Brain (tissue), 1 donor: ENCODE measurements around the gene MESP1.

DNA sequence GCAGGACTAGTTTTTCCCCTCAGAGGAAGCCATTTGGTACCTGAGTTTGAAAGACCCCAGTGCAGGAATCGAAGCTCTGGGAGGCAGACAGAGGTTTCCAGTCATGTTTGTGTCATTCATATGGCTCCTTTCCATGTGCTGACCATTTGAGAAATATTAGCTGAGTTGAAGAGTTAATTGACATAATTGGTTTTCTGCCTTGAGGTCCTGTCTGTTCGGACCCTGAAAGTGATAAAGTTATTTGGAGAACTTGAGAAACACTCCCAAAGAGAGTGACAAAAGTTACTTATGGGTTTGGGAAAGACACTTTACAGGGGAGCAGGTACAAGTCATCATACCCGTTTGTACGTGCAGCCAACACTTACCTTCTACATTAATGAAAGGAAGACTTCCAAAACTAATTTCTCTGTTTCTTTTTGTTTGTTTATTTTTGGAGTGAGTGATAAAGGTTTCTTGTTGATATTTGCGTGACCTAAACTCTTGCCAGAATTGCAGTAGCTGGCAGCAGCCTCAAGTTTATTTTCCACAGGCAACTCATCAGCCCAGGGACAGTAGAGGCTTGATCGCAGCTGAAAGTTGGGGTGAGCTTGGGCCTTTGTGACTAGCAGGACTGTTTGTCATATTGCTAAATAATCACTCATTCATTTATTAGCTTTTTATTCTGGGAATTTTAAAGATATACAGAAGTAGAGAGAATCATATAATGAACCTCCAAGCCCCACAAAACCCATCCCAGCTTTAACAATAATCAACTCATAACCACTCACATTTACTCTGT, 8.4 kb downstream of the ABHD2 start:
- RRBS, result no CpG with 5 or more reads among the region's 6 CpGs

DNA sequence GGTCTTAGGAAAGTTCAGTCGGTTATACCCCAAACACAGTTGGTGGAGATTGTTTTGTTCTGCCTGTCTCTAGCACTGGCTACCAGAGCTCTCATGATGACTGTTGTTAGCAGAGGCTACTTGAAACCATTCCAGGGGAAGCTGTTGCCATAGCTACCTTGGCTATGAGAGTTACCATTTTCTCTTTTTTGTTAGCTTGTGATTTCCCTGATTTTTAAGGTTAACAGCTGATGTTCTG, 26.7 kb downstream of the ABHD2 start:
- RRBS, result no CpG with 5 or more reads among the region's 1 CpG

DNA sequence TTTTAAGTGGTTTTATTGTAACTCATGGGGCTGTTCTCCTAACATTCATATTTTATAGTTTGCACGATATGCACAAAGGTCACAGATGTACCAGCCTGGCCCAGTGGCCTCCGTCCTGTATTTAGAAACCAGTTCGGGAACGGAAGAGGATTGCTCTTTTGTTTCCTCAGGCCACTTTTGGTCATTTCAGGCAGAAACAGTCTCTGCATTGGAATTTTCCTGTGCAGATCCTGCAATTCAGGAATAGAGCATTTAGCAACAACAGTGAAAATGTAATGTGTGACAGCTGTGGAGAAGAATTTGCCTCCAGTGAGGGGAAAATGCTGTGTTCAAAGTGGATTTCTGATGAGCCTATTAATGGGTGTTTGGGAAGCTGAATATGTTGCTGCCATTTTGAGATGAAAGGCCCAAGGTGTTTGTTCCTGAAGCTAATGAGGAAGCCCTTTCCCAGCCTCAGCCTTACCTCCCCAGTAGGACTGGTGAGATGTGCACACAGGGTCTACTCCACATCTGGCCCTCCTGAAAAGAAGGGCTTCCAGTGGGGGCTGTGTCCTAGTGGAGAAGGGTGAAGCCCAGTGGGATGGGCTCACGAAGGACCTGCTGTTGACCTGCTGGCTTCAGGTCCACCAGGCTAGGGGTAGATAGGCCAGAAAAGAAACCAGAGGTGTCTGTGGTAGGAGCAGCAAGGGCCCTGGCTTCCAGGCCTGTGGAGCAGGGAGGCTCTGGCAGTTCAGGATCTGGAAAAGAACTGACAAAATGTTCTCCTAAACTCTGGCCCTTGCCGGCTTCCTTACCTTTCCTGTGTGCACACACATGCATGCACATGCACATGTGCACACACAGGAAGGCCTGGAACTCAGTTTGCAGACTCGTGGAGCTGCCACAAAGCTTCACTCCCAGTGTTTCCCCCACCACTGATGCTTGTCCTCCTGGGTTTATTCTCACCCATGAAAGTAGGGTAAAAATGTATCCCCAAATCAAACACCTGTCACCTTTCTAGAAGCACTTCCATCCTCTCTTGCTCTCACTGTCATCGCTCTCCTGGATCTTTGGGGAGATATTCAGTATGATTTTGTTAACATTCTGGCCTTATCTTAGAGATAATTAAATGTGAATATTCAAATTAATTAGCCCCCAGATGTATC, 49.5 kb downstream of the ABHD2 start:
- RRBS, result no CpG with 5 or more reads among the region's 8 CpGs

DNA sequence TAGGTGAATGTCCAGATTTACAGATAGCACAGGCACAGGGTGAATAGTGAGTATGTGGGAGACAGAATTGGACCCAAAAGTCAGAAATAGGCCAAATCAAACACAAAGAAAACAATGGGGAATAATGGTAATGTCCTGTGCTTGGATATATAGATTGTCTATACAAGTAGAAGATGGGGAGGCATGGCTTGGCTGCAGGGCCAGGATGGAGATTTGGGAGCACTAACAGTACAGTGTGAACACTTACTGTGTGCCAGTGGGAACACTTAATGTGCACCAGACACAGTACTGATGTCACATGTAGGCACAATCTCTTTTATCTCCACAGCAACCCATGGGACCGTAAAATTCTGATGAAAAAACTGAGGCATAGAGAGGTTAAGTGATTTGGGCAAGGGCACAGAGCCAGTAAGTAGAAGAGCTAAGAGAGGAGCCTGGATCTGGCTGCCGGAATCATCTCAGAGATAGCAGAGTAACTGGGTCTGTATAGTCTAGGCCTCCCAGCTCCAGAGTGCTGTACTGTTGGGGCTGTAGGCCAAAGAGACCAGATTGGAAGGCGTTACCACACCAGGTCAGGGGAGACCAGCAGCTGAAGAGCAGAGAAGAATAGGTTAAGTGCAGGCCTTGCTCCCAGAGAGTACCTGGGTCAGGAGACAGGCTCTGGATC, 63.4 kb downstream of the RLBP1 start:
- RRBS, result no CpG with 5 or more reads among the region's 3 CpGs

- RRBS, result no CpG with 5 or more reads among the region's 13 CpGs
These were observed 44.4 kb downstream of the RLBP1 start for GRCh38 chr15:89177037-89177384.

- RRBS, result 3% methylated on average over 17 of the region's 54 CpGs
These were observed 32.7 kb upstream of the POLG start for GRCh38 chr15:89367231-89367856.

DNA sequence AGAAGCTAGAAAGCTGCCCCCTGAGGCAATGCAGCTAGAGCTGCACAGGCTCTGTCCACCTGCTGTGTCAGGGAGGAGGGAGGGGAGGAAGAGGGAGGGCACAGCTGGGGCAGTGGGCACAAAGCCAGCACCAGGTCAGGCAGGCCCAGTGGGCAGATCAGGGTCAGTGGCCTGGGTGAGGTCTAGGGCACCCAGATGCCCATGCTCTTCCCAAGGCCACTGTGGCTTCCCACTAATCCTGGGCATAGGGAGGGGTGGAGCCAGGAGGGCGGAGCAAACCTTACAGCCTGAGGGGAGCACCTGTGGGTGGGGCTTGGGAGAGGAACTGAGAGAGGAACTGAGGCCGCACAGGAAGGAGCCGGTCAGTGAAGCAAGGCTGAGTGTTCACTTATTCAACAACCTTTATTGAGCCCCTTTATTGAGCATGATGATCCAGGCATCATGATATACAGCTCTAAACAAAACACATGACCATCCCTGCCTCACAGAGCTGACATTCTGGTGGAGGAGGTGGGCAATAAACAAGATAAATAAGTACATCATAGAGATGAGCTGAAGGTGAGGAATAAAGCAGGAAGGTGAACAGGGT, 55.0 kb downstream of the RHCG start:
- RRBS, result no CpG with 5 or more reads among the region's 3 CpGs

GRCh38 chr15:89468887-89469758, 27.3 kb downstream of the RHCG start:
- RRBS, result no CpG with 5 or more reads among the region's 12 CpGs

DNA sequence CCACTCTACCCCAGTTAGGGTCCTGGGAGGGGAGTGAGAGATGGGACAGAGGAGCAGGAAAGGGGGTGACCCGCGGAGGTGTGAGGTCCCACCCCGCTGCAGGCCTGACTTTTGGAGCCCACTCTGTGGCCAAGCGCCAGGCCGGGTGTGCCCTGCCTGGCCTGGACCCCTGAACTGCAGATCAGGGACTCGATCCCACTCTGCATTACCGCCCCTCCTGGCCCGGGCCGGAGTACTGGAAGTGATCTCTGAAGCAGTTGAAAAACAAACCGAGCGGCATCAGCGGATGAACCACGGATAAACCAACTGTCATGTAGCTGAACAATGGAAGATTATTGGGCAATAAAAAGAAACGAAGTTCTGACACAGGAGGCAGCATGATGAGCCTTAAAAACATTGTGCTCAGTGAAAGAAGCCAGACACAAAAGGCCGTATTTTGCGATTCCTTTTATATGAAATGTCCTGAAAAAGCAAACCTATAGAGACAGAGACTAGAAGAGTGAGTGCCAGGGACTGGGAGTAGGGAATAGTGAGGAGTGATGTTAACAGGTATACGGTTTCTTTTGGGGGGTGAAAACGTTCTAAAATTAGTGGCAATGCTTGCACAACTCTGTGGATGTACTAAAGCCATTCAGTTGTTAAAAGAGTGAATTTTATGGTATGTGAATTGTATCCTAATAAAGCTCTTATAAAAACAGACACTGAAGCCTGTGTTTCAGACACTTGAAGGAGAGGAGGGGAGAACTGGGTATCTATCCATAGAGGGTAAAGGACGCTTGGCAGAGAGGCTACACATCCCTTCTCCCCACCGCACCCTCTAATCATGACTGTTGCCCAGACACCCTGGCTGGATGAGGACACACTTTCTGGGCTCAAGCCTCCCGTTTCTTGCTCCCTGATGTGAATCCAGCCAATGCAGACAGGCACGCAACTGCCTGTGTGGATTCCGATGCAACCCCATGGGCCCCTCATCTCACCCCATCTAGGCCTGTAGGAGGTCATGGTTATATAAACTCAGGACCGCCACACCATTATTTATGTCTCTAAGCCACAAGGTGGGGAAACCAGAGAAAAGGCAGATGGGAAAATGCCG, 2.5 kb downstream of the MESP1 start:
- RRBS, result 66% methylated on average over 4 of the region's 25 CpGs

- RRBS, result no CpG with 5 or more reads among the region's 98 CpGs
These were observed at the start of gene MESP1 for GRCh38 chr15:89750697-89751707. TSS of gene MESP1 (minus strand) at chr15:89751249.

GRCh38 chr15:89799399-89800525, 14.9 kb downstream of the ANPEP start:
- RRBS, result no CpG with 5 or more reads among the region's 14 CpGs

DNA sequence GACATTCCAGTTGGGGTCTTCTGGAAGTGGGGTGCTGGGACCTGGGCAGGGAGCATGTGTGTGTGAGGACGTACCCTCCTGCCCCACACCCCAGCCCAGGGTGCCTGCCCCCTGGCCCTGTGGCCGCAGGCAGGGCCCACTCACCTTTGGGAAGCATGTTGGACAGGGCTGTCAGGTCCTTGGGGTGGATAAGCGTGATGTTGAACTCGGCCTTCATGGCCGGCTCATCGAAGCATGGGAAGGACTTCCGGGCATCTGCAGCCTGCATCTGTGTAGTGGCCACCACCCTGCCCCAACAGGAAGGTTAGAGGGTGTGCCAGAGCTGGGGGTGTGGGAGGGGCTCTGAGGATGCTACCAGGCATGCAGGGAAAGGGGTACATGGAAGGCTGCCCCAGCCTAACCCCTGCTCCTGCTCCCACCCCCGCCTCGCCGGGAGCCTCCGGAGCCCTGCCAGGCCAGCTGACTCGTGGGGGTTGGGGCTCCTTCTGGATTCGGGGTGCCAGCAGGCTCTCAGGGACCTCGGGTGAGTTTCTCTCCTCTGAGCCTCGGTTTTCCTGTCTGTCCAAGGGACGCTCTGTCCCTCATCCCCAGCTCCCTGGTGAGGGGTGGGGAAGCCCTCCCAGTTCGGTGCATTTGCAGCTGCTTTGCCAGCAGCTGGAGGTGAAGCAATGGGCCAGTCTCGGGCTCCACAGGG, 9.3 kb downstream of the ANPEP start:
- RRBS, result no CpG with 5 or more reads among the region's 18 CpGs

- RRBS, result no CpG with 5 or more reads among the region's 14 CpGs
These were observed 7.3 kb upstream of the ANPEP start for GRCh38 chr15:89821922-89822448.

GRCh38 chr15:89829602-89830001, 14.9 kb upstream of the ANPEP start:
- RRBS, result no CpG with 5 or more reads among the region's 6 CpGs

- RRBS, result no CpG with 5 or more reads among the region's 39 CpGs
These were observed 545 bp downstream of the ZNF710 start for GRCh38 chr15:90001689-90002048.

DNA sequence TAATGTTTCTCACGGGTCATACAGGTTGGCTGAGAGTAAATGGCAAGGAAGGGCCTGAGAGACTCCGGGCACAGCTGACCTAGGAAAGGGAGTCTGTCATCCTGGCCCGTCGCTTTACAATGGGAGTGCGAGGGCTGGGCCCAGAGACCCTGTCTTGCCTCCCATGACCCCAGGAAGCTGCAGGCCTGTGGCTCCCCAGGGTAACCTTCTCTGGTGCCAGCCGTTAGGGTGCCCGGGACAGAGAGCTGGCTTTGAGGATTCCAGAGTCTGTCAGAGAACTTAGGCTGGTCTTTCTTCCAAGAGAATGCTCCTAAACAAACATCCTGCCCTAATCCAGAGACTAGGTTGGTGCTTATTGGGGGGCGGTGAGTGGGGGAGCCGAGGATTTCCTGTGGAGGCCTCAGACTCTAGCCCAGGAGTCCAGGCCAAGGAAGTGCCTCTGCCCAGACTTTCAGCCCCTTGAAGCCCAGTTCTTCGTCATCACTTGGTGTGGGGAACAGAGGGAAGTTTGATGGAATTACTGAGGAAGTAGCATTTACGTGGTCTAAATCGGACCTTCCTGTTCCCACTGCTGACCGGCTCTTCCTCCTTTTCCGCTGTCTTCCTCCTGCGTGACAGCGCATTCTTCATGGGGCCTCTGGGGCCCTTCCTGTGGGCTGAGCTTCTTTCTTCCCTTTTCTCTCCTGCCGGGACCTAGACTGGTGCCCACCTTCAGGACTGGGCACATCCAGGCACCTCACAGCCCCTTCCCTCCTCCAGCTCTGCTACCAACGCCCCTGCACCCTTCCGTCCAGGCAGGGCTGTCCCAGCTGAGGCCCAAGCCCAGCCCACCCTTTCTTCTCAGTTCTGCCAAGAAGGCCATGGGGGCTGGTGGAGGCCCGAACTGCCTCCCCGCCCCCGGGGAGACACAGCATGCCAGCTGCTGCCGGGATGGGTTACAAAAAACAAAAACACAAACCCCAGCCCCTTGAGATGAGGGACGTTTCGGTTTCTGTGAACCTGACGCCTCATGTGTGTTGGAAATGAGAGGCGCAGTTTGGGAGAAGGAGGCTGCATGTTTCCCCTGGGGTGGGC, 18.8 kb downstream of the ZNF710 start:
- RRBS, result 17% methylated on average over 1 of the region's 27 CpGs

DNA sequence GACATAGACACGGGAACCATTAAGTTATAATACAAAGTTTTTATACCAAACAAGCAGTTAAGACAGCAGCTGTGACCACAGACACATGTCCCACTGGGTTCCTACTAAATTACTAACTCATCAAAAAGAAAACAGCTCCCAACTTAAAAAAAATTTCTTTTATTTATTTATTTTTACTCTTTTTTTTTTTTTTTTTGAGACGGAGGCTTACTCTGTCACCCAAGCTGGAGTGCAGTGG, 30.8 kb downstream of the IDH2 start:
- RRBS, result no CpG with 5 or more reads among the region's 2 CpGs

- RRBS, result no CpG with 5 or more reads among the region's 9 CpGs
These were observed 14.3 kb downstream of the IDH2 start for GRCh38 chr15:90087922-90088422.

DNA sequence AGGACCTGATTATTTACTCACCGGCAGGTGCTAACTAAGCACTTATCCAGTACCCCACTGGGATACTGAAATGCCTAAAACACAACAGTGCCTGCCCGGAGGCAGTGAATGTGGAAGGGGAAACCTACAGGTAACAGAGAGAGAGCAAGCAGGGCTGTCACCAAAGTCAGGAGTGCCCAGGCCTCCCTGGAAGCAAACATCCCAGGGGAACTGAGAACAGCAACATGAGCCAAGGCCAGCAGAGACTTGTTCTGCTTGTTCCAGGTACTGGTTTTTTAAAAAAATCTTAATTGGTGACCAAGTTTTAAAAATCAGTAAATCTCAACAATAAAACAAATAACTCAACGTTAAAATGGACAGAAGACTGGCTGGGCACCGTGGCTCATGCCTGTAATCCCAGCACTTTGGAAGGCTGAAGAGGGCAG, 6.6 kb downstream of the IDH2 start:
- RRBS, result 39% methylated on average over 2 of the region's 4 CpGs